Liver (tissue), 9 donors: Measurements from ENCODE around the genes TBPL1 and HBS1L.

GRCh38 chr6:130852668-130853234 is 25.5 kb downstream of the SMLR1 start:
- PRO-cap, 5 experiments: no peak in any of the 5 experiments
- RAMPAGE, long total RNA, 2 experiments: no peak in any of the 2 experiments
- RRBS: no CpG with 5 or more reads among the region's 5 CpGs

GRCh38 chr6:130882320-130882863 is 55.2 kb downstream of the SMLR1 start:
- PRO-cap, 5 experiments: peak in 3 of 5 experiments; most common plus-strand start chr6:130882603 (in 2)
- RAMPAGE, long total RNA, 2 experiments: no peak in any of the 2 experiments
- RRBS: no CpG with 5 or more reads among the region's 5 CpGs

DNA sequence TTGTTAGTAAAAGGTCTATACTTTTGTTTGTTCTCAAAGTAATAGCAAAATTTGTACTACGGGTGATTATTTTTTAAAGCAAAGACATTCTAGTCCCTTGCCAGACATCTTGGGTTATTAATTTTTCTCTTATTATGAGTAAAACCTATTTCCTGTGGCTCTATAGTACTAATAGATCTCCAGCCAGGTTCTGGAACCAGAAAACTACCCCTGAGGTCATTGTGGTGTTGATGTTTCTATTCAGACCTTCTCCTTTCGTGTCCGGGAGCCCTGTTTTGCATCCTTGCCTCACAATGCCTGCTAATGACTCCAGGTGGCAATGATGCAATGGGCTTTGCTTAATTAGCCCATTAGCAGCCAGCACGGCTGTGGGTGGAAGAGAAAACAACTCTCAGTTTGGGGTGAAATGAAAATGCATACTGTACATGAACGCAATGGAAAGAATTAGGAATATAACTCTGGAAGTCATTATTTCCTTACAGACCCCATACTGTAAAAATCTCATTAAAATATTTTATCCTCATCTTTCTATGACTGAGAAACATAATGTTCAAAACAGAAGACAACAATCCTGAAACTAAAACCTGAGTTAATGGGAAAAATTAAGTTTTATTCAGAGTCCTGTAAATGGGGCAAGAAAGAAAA is 62.9 kb upstream of the ARG1 start:
- PRO-cap, 5 experiments: no peak in any of the 5 experiments
- RAMPAGE, long total RNA, 2 experiments: no peak in any of the 2 experiments
- RRBS: no CpG with 5 or more reads among the region's 5 CpGs

DNA sequence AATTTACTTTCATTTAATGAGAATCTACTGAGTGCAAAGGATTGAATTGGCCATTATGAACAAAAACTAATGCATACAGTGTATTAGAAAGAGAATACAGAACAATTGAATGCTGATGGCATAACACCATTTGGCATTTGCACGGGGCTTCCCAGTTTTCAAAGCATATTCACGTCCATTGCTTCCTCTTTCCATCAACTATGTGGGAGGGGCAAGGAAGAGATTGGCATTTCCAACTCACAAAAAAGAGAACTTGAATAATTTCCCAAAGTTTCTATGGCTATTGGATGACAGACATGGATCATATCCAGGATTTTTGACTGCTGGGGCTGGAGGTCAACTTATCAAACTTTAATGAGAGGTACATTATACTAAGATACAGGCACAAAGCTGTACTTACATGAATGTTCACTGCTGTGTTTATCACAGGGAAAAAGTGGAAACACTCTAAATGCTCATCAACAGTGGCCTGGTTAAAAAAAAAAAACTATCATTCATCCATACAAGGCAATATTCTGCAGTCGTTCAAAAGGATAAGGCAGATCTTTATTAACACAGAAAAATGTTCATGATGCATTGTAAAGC is 23.1 kb upstream of the ARG1 start:
- PRO-cap, 5 experiments: peak in 1 of 5 experiments; most common plus-strand start position 268 of the sequence (in 1); most common minus-strand start position 202 of the sequence (in 1)
- RAMPAGE, long total RNA, 2 experiments: no peak in any of the 2 experiments
- RRBS: no CpG with 5 or more reads among the region's 3 CpGs

GRCh38 chr6:131580224-131580517 is 7.1 kb downstream of the ARG1 start:
- PRO-cap, 5 experiments: no peak in any of the 5 experiments
- RAMPAGE, long total RNA, 2 experiments: no peak in any of the 2 experiments
- RRBS: no CpG with 5 or more reads among the region's 4 CpGs

GRCh38 chr6:132019799-132020907 is 69.0 kb upstream of the CCN2 start:
- PRO-cap, 5 experiments: no peak in any of the 5 experiments
- RAMPAGE, long total RNA, 2 experiments: no peak in any of the 2 experiments
- RRBS: no CpG with 5 or more reads among the region's 8 CpGs

DNA sequence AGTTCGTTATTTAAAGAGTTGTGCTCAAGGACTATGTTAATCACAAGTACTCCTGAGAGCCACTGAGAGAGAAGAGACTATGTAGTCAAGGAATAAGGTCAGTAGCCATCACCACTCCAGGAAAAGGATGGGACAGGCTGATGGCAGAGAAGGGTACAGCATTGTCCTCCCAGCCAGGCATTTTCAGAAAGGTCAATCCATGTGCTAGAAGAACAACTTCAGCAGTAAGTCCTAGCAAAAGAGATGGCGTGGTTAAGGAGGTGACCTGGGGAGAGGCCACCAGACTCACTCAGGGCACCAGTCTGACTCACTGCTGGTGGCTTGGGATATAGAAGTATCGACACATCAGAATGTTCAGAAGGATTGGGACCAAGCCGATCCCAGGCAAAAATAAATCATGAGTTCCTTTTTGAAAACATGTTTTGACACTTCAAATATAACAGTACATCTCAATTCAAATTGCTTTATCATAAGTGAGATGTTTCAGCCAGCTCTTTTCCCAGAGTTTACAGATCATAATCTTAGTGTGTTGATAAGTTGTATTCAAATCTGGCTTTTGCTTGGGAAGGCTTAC is 6.5 kb downstream of the RPS12 start:
- PRO-cap, 5 experiments: no peak in any of the 5 experiments
- RAMPAGE, long total RNA, 2 experiments: no peak in any of the 2 experiments
- RRBS: no CpG with 5 or more reads among the region's 4 CpGs

DNA sequence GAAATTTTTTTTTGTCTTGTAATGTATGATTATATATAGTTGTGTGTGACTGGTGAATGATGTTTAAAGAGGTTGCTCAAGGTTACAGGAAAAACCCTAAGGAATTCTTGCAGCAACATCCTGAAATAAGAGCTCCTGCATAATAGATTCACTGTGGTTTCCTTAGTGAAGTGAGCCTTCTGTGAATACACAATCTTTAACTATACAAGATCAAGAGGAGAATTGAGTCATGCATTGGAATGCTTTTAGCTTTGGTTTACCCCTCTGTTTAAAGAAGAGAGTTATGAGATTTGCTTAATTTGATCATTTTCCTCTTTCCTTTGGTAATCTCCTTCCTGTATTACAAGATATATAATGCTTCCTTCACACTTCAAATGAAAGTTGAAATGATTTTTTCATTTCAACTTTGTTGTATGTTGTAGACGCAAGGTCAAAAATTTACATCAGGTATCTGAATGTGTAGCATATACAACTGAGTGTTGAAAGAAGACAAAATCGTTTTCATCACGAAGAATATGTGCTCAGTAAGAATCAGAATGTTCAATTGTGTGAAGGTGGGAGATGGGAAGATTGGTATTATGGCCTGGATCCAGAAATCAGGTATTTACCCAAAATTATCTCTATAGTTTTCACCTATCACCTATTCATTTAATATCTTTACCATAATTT is 141.4 kb upstream of the EYA4 start:
- PRO-cap, 5 experiments: no peak in any of the 5 experiments
- RAMPAGE, long total RNA, 2 experiments: no peak in any of the 2 experiments
- RRBS: no CpG with 5 or more reads among the region's 3 CpGs

GRCh38 chr6:133609395-133610086 is 279.4 kb upstream of the TCF21 start:
- PRO-cap, 5 experiments: no peak in any of the 5 experiments
- RAMPAGE, long total RNA, 2 experiments: no peak in any of the 2 experiments
- RRBS: no CpG with 5 or more reads among the region's 2 CpGs

DNA sequence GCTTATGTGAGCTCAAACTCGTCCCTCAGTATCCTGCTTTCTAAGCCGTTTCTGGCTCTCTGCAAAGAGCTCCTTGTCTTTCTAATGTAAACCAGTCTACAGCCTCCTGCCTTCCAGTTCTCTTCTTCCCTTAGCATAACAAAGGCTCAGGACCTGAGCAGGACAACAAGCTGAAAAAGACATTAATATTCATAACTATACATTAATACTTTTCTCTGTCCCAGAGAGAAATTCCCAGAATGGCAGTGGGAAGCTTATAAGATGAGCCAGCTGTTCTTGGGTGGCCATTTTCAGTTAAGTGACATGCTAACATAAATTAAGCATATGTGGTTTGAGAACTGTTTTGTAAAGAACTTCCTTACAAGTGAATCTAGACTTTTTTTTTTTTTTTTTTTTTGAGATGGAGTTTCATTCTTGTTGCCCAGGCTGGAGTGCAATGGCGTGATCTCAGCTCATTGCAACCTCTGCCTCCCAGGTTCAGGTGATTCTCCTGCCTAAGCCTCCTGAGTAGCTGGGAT is 206.9 kb upstream of the TCF21 start:
- PRO-cap, 5 experiments: no peak in any of the 5 experiments
- RAMPAGE, long total RNA, 2 experiments: no peak in any of the 2 experiments
- RRBS: no CpG with 5 or more reads among the region's 3 CpGs

DNA sequence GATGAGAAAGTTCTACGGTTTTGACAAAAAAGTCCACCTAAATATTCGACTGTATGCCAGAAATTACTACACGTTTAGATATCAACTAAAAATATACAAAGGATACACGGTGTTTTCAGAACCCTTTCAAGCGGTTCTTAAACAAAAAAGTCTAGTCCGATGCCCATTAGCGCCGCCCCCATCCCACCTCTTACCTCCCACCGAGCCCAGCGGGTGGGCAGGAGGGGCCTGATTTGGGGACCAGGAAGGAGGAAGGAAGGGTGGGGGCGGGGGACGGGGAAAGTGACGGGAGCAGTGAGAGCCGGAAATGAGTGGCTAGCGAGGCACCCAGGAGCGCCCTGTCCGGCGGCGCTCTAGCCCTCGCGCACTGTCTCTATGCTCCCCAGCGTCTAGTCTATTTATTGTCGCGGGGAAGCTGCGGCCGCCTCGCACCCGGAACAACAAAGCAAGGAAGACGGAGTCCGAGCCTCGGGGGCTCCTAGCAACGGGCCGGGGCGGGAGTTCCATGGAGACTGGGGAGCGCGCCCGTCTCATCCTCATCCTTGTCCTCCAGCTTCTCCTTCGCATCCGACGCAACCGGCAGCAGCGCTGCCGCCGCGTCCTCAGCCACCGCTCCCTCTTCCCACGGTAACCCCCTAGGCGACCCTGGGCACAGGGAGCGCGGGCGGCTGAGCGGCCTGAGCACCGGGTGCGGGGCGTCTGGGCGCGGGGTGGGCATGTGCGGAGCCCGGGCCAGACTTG is at the start of gene TBPL1:
Gene TBPL1, plus strand, starts transcription at position 426 of the 741 bp plus-strand sequence.
- PRO-cap, 5 experiments: peak in 5 of 5 experiments; most common plus-strand start position 429 of the sequence (in 3); most common minus-strand start position 235 of the sequence (in 2)
- RAMPAGE, long total RNA, 2 experiments: start-site peak on the plus strand in 1 of 2 experiments, centred at position 398 of the sequence, 345 to 538 reads per replicate
- RRBS: 2% methylated on average over 39 of the region's 59 CpGs

GRCh38 chr6:134171412-134171962 is 119.1 kb upstream of the SLC2A12 start:
- PRO-cap, 5 experiments: peak in 1 of 5 experiments; most common minus-strand start chr6:134171796 (in 1)
- RAMPAGE, long total RNA, 2 experiments: no peak in any of the 2 experiments
- RRBS: no CpG with 5 or more reads among the region's 5 CpGs

- PRO-cap, 5 experiments: no peak in any of the 5 experiments
- RAMPAGE, long total RNA, 2 experiments: no peak in any of the 2 experiments
- RRBS: no CpG with 5 or more reads among the region's 4 CpGs
These were observed 65.5 kb downstream of the SGK1 start for GRCh38 chr6:134252513-134252763.

DNA sequence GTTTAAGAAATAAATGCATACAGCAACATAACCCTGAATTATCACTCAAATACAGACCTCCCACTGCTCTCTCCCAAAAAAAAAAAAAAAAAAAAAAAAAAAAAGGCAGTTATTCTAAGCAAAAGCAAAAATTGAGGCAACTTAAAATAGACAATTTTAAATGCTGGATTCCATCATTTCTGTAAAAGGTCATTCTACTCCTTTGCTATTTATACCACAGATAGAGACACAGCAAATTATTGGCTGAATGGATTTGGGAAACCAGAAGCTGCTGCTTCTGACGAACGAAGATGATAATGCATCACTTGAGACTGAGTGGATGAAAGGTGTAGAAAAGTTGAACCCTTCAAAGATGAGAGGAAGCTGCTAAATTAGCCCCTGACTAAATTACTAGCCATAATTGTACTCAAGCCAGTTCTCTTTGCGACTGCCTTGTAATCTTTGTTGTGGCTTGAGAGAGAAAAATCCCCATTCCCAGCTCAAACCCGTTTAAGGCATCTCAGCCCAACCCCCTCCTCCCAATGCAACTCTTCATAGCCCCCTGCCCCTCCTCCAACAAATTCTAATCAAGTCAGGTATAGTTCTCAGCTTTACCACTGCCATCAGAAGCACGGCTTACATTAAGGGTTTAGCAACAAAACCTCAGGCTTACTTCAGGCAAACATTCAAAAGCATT is 1.1 kb downstream of the SGK1 start:
- PRO-cap, 5 experiments: no peak in any of the 5 experiments
- RAMPAGE, long total RNA, 2 experiments: no peak in any of the 2 experiments
- RRBS: no CpG with 5 or more reads among the region's 5 CpGs

- PRO-cap, 5 experiments: no peak in any of the 5 experiments
- RAMPAGE, long total RNA, 2 experiments: no peak in any of the 2 experiments
- RRBS: no CpG with 5 or more reads among the region's 4 CpGs
These were observed 140.9 kb upstream of the SGK1 start for GRCh38 chr6:134458813-134459270.

DNA sequence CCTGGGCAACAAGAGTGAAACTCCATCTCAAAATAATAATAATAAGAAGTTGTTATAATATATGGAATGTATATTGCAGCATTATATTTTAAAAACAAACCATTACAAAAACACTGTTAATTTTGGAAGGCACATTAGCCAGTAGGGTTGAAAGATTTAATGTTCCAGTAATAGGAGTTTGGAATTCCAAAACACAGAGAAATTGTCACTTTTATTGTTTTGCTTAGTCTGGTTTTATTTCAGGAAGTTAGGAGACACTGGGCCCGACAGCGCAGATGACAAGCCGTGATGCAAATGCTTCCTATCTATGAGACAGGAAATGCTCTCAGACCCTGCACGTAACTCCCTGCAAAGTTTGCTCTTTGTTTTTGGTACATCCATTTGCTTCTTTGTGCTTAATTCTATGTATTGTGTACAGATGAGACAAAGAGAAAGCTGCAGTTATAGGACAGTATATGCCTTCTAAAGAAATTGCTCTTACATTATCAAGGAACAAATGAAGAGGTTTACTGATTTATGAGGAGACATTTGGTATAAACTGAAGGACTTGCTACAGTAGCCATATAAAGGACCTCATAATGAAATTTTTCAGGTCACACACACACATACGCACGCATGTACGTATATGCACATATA is 201.6 kb upstream of the SGK1 start:
- PRO-cap, 5 experiments: no peak in any of the 5 experiments
- RAMPAGE, long total RNA, 2 experiments: no peak in any of the 2 experiments
- RRBS: no CpG with 5 or more reads among the region's 7 CpGs

GRCh38 chr6:134896749-134897248 is 53.1 kb downstream of the ALDH8A1 start:
- PRO-cap, 5 experiments: peak in 2 of 5 experiments; most common plus-strand start chr6:134897177 (in 1)
- RAMPAGE, long total RNA, 2 experiments: no peak in any of the 2 experiments
- RRBS: no CpG with 5 or more reads among the region's 2 CpGs

- PRO-cap, 5 experiments: peak in 5 of 5 experiments; most common plus-strand start chr6:134948994 (in 1); most common minus-strand start chr6:134948925 (in 4)
- RAMPAGE, long total RNA, 2 experiments: no peak in any of the 2 experiments
- RRBS: no CpG with 5 or more reads among the region's 3 CpGs
These were observed 1.3 kb downstream of the ALDH8A1 start for GRCh38 chr6:134948529-134949135.

DNA sequence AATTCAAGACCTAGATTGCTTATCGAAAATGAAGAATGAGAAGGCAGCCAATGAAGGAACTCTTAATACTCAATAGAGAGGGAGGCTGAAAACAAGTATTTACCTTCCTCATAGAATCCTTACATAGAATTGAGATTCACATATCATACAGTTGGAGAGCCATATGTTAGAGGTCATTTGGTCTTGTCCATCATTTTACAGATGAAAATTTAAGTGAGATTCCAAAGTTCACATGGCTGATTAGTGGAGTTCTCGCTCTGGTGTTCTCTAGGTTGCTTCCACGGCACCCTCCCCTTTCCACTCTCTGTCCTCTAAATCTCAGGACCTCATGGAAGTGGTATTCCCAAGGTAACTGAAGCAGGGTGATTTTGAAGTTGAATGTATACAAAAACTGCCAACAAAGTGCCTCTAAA is 39.5 kb downstream of the HBS1L start:
- PRO-cap, 5 experiments: no peak in any of the 5 experiments
- RAMPAGE, long total RNA, 2 experiments: no peak in any of the 2 experiments
- RRBS: no CpG with 5 or more reads among the region's 3 CpGs

- PRO-cap, 5 experiments: peak in 5 of 5 experiments; most common plus-strand start chr6:135054921 (in 1); most common minus-strand start chr6:135054819 (in 5)
- RAMPAGE, long total RNA, 2 experiments: start-site peak on the minus strand in 2 of 2 experiments, at chr6:135054697-135054824 at its widest, 868 to 1,420 reads per replicate
- RRBS: 0% methylated on average over 5 of the region's 55 CpGs
These were observed at the start of gene HBS1L for GRCh38 chr6:135053986-135055119. HBS1L (minus strand) TSS chr6:135054822.